Mesenchymal stem cell of Wharton's jelly (primary cell): ENCODE measurements around a stretch of chr2.

GRCh38 chr2:46559684-46560320, 17.4 kb upstream of the ATP6V1E2 start:
- CAGE, long polyA plus RNA: no peak

GRCh38 chr2:46642008-46642991, 25.3 kb downstream of the CRIPT start:
- CAGE, long polyA plus RNA: no peak

GRCh38 chr2:46765770-46766761, 67.0 kb downstream of the SOCS5 start:
- CAGE, long polyA plus RNA: no peak

DNA sequence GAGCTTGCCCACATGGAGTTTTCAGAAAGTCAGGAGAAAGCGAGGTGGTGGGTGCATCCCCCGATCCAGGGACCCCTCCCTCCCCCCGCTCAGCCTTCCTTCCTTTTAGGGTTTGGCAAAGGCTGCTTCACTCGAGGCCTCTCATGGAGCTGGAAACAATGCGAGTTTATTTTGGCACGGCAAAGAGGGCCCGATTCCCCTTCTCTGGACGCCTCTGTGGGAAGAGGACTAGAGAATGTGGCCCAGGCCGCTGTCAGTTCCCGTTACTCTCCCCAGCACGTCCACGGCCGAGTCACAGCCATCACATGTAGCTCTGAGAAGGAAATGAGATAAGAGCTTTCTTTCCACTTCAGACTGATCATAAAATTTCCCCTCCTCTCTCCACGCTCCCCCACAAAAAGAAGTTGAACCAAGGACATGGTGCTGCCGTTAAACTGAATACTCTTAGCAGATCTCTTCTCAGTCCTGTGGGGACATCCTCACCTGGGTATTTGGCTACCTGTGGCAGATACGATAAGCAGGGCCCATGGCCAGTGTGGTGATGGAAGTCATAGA, 101.5 kb downstream of the MCFD2 start:
- CAGE, long polyA plus RNA: no peak

DNA sequence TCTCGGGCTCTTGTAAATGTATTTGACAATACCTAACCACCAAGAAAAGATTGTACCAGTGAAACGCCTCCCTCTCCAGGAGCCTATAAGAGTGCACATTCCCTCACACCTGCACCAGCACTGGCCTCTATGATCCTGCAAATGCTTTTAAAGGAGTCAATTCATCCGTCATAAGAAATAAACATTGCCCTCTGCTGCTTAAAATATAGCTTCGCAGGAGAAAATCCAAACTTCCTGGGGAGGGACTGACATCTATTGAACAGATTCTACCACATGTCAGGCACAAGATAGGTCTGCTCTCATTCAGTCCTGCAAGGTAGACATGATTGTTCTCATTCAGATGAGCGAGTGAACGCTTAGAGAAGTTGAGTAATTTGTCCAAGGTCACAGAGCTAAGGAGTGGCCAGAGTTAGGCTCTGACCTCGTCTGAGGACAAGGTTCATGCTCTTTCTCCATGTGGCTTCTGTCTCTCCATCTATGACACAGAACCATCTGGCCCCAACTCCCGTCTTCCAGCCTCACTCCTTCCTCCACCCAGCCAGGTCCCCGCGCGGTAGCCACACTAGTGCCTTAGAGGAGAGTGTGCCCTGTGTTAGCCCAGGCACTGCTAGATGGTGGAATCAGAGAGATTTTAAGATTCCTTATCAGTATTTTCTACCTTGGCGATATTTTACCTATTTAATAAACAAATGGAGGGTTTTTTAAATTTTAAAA, 38.7 kb downstream of the MCFD2 start:
- CAGE, long polyA plus RNA: no peak

DNA sequence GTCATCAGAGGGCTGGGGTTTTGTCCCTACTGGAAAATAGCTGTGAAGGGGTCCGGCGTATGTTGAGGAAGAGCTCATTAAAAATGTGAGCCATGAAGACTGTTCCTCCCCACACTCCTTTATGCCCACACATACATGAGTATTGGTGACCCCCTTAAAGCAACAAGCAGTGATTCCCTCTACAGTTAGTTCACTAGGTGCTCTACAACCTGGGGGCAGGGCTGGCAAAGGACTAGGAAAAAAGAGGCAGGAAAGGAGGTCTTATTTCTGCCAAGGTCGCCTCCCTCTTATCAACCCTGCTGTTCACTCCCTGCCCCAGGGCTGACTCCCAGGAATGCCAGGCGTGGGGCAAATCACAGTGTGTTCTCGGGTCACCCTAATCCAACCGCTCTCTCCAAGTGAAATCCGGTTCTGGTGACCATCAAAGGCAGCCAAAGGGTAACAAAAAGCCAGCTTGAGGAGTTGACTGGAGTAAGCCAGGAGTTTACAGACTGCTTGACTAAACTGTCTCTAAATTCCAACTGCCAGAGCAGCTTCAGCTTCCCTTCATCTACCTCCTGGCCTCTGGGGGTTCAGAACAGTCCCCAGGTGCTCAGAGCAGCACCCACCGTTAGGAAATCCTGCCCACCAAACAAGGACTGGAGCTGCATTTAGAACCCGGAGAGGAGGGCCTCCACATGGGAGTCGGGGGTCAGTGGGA, 1.5 kb upstream of the TTC7A start:
- CAGE, long polyA plus RNA: no peak

DNA sequence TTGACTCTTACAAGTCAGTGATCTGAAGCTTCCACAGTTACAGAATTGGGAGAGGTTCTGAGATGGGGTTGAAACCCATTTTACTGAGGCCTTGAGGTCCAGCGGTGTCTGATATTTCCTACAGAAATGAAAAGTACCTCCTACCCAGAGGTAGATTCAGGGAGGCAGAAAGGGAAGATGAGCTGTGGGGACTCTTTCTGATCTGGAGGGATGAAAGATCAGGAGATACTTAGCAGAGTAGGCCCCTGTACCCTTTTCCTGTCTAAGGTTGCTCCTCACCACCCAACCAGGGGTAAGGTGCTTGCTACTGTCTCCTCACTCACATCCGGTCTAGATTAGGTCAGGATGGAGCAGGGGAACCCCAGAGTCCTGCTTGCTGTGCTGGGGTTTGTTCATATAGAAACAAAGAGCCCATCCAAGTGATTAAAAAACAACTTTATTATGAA, 2.8 kb downstream of the TTC7A start:
- CAGE, long polyA plus RNA: no peak

DNA sequence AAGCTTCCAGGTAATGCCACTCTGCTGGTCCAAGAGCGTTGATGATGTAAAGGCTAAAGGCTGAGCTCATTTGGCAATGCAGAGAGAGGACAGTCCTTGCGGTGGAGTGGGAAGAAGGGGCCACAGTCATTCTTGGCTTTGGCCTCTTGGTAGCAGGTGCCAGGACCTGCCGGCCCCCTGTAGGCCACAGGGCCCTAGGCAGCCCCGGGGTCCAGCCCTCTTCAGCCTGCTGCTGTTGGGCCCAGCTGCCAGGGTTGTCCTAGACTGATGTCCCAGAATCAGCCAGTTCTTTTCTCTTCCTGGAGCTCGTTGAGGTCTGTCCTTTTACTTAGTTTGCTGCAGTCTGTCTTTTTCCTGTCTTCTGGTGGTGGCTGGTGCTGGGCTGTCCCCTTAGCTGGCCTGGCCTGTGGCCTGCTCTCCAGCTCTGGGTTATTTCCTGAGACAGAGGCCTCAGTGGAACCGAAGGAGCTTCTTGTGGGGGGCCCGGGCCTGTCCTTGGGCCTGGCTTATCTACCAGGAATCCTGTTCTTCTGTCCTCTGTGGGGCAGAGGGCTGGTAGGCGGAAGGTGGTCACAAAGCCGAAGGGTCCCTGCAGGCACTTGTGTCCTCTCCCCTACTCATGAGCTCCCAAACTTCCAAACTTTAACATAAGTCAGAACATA, 49.0 kb downstream of the TTC7A start:
- CAGE, long polyA plus RNA: no peak

DNA sequence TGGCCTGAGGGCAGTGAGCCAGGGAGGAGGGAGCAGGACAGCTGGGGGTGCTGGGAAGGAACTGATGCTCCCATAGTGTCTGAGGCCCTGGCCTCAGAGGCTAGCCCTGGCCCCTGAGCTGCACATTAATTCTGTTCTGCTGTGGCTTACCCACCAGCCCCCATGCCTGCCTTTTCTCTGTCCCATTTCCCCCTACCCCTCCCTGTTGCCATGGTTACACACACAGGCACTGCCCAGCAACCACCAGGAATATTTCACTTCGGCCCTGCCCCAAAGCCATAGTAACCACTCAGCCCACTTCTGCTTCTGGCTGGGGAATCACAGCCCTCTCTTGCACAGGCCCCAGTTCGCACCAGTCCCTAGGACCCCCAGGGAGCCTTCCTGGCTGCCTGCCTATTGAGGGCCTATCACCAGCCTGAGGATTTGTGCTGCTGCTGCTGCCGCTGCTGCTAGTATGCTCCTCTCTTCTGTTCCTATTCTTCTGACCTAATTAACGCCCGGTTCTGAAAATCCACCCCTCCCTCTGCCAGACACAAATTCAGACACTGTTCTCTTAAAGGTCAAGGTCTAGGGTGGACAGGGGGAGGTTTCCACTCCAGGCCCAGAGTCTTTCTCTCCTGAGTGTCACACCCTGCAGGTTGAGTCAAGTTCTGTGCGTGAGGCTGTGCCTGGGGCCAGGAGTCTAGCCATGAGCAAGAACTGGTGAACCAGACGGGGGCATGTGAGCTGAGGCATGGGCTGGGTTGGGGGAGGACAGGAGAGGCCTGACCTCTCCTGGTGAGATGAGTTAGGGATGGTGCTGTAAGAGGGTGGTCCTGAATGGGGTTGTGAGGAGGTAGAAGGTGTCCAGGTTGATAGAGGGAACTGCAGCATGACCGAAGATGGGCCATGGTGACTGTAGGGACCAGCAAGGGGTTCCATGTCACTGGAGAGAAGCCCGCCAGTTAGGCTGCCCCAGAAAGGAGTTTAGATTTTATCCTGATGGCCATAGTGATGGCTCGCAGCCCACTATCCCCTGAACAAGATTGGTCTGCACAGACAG, 61.9 kb downstream of the TTC7A start:
- CAGE, long polyA plus RNA: no peak

DNA sequence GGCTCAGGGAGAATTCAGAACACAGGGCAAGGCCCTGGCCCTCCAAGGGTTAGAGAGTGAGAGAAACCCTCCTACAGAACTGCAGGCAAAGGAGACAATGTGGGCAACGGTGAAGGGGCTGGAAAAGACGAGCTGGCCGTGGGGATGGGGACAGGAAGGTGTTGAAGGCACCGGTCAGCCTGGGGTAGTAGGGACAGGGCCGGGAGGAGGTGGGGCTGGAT, 66.8 kb downstream of the TTC7A start:
- CAGE, long polyA plus RNA: no peak

GRCh38 chr2:47066195-47066328, 89.0 kb downstream of the STPG4 start:
- CAGE, long polyA plus RNA: no peak

DNA sequence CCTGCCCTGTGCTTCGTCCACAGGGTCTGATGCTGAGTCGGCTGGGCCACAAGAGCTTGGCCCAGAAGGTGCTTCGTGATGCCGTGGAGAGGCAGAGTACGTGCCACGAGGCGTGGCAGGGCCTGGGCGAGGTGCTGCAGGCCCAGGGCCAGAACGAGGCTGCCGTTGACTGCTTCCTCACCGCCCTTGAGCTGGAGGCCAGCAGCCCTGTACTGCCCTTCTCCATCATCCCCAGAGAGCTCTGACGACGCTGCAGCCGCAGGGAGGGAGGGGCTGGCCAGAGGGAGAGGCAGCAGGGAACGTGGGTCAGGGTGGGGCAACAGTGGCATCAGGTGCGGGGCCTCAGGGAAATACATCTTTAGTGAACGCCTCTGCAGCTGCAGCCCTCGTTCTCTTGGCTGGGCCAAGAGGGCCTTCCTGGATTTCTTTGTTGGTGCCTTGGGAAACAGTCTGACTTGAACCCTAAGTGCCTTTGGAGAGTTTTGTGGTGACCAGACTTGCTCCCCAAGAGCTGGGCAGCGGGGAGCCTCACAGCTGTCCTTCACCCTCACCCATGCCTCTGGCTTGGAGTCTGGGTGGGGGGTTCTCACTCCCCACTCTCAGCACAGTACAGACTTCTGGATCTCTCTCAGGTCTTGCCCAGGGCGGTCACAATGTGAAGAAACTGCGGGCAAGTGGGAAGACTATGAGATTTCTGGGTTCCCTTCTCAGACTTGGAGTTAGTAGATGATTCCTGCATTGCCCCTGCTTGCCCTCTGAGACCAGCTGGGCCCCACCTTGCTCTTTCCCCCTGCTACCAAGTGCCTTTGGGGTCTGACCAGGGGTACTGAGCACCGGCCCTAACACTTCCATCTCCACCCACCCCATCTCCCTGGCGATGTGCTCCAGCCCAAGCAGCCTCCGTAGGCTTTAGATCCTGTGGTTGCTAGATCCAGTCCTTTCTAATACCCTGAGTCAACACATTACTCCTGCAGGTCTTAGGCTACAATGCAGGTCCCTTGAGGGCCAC, 81.1 kb downstream of the STPG4 start:
- CAGE, long polyA plus RNA: no peak

GRCh38 chr2:47086065-47087015, 68.8 kb downstream of the STPG4 start:
- CAGE, long polyA plus RNA: no peak

GRCh38 chr2:47088376-47088963, 66.6 kb downstream of the STPG4 start:
- CAGE, long polyA plus RNA: no peak

DNA sequence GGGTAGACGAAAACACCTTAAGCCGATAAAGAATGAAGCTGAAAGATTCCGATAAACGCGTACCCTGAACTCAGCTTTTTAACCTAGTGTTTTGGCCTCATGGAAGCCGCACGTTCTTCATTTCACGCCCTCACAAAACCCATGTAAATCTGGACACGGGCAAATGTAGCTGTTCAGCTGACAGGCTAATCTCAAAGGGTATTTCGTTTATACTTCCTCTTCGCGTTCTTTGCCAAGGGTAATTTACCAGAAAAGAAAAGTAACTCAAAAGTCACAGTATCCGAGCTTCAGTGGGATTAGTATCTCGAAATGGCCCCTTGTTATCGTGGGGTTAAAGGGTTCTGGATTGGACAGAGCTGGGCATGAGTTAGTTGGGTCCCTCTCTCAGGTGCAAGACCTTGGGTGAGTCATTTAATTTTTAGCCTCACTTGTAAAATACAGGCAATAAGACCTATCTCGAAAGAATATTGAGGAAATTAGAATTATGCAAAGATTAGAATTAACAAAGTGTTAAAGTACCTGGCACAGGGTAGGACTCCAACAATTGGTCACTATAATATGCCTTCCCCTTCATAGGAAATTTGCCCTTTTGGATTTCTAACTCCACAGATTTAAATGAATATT, 841 bp upstream of the CALM2 start:
- CAGE, long polyA plus RNA: no peak

DNA sequence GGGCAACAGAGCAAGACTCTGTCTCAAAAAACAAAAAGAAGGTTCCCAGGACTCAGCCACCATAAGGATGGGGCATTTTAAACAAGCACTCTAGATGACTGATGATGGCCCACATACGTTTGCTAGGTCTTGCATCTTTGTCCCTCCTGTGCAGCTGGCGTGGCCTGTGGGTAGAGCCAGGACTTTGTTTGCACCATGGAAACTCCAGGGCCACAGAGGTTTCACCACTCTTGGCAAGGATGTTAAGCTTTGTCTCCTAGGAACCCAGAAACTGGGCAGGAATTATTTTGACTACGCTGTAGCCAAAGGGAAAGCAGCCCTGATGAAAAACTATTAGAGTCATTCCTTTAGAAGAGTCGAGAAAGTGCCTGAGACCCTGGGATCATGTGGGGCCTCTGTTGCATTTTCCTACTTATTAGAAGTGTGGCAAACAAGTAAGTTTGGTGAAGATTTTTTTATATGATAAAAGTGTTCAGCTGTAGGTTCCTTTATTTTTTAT, 54.2 kb upstream of the CALM2 start:
- CAGE, long polyA plus RNA: no peak

- CAGE, long polyA plus RNA: no peak
Measured at GRCh38 chr2:47309524-47310008, 59.5 kb upstream of the EPCAM start.

GRCh38 chr2:47310009-47311157, 58.7 kb upstream of the EPCAM start:
- CAGE, long polyA plus RNA: no peak

- CAGE, long polyA plus RNA: no peak
Measured at GRCh38 chr2:47345882-47346197, 23.3 kb upstream of the EPCAM start.

DNA sequence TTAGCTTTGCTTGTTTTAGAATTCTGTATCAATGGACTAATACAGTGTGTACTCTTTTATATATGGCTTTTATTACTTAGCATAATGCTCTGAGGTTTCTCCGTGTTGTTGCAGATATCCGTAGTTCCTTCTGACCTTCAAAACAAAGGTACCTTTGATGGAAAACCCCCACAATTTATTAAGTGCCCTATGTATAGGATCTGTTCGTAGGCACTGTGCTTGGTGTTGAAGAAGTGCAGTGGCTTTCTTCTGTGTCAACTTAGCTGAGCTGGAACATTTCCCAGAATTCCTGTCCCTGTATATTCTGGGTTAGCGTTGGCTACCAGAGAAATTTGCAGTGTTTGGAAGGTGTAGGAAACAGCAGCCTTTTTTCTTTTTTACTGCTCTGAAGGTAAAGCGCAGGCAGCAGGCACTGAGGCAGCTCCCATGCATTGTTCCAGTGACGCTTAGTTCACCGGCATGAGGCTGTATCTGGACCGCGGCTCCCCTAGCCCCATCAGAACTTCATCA, 22.4 kb upstream of the EPCAM start:
- CAGE, long polyA plus RNA: no peak